WTC11 (cell line): ENCODE measurements around the genes SVOPL and FMC1.

- PRO-cap: no peak
Observed at GRCh38 chr7:137943945-137944777, 57.7 kb downstream of the CREB3L2 start.

GRCh38 chr7:137949353-137950099 is 52.4 kb downstream of the CREB3L2 start:
- PRO-cap: no peak

GRCh38 chr7:137990232-137990766 is 11.6 kb downstream of the CREB3L2 start:
- PRO-cap: no peak

GRCh38 chr7:138125597-138125982 is 49.3 kb downstream of the AKR1D1 start:
- PRO-cap: no peak

GRCh38 chr7:138169604-138170110 is 93.4 kb downstream of the AKR1D1 start:
- PRO-cap: bidirectional peak, plus-strand start at chr7:138169778, minus-strand start at chr7:138169515

- PRO-cap: no peak
Observed at GRCh38 chr7:138701079-138701764, at the start of gene SVOPL. TSS of gene SVOPL (minus strand) at chr7:138701362.

DNA sequence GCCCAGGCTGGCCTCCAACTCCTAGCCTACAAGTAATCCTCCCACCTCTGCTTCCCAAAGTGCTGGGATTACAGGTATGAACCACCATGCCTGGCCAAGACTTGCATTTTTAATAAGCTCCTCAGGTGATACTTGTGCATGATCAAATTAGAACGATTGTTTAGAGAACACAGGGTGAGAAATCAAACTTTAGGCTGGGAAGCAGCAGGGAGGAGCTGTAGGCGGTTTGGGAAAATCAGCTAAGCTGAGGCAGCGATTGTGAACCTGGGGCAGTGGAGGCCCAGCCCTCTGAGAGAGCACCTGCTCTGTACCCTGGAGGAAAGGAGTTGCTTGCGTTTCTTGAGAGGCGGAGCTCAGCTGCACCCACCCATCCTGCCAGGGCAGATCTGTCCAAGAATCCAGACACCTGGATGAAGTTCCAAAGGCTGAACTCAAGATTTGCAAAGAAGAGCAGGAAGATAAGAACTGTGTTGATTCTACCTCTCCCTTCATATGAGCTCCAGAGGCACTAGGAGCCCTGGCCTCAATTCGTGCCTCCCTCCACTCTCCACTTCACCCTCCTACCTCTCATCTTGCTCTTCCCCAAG is 21.7 kb upstream of the TMEM213 start:
- PRO-cap: no peak

GRCh38 chr7:138960960-138961482 is 20.2 kb downstream of the KIAA1549 start:
- PRO-cap: no peak

GRCh38 chr7:138981794-138982535 is 776 bp upstream of the KIAA1549 start:
- PRO-cap: bidirectional peak, plus-strand start at chr7:138981872, minus-strand start at chr7:138981835; unidirectional peak, minus-strand start at chr7:138982104

- PRO-cap: no peak
Observed at GRCh38 chr7:139079708-139080464, 29.6 kb downstream of the ZC3HAV1 start.

- PRO-cap: no peak
Observed at GRCh38 chr7:139132906-139133264, 693 bp upstream of the TTC26 start.

- PRO-cap: bidirectional peak, plus-strand start at chr7:139341066, minus-strand start at chr7:139341053; bidirectional peak, plus-strand start at chr7:139341353, minus-strand start at chr7:139341196; bidirectional peak, plus-strand start at chr7:139341863, minus-strand start at chr7:139341687
Observed at GRCh38 chr7:139340870-139341941, at the start of gene FMC1. TSS of gene FMC1 (plus strand) at chr7:139341337.

GRCh38 chr7:139371480-139371739 is 11.7 kb downstream of the LUC7L2 start:
- PRO-cap: no peak

DNA sequence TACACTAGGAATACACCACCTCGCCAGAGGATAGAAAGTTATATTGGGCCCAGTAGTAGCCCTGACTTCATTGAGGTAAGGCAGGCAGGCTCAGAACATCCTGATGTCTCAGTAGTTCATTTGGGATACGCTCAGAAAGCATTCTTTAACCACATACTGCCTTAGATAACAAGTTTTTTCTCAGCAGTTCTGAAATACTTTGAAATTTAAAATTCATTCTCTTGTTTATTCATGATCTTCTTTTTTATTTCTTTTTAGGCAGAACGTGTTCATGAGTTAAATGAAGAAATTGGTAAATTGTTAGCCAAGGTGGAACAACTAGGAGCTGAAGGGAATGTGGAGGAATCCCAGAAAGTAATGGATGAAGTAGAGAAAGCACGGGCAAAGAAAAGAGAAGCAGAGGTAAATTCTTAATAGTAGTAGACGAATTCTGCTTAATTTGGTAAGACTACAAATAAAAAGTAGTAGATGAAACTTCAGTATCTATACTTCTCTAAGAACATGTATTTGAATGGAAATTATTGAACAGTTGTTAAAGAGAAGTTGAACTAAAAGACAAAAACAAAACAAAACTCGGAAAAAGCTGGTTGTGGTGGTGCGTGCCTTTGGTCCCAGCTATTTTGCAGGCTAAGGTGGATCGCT is 45.8 kb downstream of the LUC7L2 start:
- PRO-cap: no peak

DNA sequence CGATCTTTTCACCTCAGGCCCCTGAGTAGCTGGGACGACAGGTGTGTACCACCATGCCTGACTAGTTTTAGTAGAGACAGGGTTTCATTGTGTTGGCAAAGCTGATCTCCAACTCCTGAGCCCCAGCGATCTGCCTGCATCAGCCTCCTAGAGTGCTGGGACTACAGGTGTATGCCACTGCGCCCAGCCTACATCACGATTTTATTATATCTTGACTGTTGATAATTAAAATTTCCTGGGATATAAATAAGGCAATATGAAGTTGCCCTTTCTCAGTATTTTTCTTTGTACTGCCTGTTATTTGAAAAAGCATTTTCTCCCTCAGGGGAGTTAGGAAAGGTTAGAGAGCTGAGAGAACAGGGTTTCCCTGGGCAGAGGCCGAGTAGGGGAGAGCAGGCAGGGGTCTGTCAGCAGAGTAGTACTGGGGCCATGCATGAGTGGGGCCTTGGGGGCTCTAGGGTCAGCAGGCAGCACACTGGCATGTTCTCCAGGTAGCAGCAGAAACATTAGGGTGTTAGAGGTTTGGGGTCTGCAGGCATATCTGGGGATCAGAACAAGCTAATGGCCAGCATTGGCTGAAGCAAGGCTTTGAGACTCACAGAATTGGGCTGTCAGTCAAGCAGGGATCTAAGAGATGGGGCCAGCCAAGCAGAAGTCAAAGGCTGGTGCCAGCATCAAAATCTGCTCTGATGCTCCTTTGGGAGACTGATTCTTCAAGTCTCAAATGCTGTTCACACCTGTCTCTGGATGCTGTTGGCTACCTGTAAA is 56.5 kb downstream of the KLRG2 start:
- PRO-cap: no peak

DNA sequence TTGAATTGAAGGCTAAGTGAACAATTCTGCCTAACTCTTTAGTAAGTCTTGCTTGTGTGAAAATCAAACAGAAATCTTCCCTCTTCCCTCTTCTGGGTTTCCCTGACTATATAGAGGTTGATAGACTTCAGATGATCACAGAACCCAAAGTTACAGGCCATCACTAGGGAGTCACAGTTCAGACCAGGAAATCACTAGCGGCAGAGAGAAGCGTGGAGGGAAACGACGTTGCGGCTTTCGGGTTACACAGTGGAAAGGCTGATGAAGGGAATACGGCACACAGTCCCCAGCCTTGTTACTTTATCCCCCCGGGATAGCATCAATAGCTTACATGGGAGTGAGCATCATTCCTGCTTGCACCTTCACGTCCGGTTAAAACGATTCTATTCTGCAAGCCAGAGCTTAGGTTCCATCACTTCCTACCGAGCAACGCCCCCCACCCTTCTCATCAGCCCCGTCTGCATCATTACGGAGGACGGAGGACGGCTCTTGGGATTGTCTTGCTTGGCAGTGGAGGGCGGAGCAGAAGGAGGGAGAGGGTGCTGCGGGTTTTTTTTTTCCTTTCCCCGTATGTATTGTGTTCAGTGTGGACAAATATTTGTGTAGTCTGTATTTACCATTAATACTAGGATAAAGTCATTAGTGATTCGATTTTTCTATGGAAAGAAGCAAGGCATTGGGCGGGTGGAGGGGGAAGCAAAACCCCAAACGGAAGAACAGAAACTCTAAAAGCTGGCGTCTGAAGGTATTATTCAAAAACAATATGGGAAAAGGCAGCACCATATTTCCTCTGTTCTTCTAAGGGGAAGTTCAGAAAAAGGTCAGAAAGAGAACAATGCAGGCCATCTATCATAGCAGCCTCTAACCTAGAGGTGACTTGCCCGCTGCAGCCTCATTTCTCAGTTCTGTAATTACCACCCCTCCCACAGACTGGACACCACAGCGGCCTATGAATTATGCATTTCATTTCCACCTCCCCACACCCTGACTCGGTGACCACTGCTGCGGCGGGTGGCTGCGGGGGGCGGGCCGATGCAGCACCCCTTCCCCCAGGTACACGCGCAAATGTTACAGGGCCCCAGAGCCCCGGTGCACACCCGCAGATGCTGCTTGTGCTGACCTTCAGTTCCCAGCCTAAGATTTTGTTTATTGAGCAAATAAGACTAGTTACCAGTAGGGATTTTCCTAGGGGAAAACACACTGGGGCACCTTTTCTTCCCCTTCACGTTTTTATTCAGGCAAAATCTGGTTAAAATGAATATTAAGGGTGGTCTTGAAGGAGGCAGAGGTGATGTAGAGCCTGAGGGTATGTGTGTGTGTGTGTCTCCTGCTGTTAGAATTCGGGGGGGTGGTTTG is 125.2 kb downstream of the CLEC2L start:
- PRO-cap: no peak

DNA sequence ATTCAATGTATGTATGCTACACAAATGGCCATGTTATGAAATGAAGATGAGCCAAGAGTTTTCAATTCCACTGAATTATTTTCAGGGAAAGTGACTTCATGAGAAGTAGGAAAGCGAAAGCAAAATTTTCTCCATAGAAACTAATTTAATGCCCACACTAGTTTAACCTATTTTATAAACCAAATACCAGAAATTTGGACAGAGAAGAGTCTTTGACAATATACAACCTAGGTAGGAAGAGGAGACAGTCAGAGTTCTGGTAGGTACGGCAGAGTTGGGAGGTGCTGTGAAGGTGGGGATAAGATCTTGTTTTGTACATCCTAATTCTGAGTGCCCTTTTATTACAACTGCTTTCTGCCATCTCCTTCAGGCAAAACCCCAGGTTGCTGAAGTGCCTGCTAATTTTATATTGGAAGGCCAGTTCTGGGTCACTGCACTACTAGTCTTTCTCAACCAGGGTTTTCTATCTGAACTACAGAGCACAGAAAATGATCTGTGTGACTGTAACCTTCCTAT is 119.3 kb downstream of the HIPK2 start:
- PRO-cap: no peak

GRCh38 chr7:139658923-139659894 is 118.6 kb downstream of the HIPK2 start:
- PRO-cap: no peak

DNA sequence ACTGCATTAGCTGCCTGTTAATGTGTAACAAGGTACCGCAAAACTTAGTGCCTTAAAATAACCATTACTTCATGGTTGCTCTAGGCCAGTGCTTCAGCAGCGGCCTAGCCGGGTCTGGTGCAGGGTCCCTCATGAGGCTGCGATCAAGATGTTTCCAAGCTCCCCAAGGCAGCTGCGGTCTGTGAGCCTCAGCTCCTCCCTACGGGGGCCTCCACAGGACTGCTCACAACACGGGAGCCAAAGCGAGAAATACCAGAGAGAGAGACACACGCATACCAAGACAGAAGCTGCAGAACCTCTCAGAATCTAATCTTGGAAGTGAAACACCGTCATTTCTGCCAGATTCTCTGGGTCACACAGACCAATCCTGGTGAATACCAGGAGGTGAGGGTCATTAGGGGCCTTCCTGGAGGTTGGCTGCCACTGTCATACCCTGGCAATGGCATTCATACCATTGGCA is 94.5 kb downstream of the HIPK2 start:
- PRO-cap: no peak

- PRO-cap: no peak
Observed at GRCh38 chr7:139749285-139750274, 28.2 kb downstream of the HIPK2 start.